ENCODE measurements around a stretch of chr19.

- RAMPAGE, long total RNA = no peak
- RRBS = 100% methylated on average over 1 of the region's 39 CpGs
Observed at GRCh38 chr19:7554078-7554911, 18.8 kb downstream of the PNPLA6 start.

DNA sequence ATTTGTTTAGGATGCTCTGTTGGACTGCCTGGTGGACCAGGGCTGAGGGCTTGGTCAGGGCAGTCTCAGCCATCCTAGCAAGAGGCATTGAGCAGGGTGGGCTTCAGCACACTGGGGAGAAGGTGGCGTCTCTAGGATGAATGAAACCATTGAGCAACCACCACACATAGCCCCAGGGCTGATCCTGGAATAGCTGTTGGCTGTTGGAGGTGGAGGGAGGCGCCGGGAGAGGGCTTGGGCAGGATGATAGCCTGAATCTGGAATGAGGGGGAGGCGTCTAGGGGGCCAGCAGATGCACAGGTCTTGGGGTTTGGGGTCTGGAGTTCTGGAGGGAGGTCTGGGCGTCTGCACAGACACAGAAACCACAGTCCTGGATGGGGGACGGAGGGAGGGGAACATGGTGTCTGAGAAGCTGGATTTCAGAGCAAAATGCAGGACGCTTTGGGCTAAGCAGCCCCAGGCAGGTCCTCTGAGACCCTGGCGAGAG, 5.0 kb downstream of the TRAPPC5 start:
- RAMPAGE, long total RNA = no peak
- RRBS = no CpG with 5 or more reads among the region's 8 CpGs

DNA sequence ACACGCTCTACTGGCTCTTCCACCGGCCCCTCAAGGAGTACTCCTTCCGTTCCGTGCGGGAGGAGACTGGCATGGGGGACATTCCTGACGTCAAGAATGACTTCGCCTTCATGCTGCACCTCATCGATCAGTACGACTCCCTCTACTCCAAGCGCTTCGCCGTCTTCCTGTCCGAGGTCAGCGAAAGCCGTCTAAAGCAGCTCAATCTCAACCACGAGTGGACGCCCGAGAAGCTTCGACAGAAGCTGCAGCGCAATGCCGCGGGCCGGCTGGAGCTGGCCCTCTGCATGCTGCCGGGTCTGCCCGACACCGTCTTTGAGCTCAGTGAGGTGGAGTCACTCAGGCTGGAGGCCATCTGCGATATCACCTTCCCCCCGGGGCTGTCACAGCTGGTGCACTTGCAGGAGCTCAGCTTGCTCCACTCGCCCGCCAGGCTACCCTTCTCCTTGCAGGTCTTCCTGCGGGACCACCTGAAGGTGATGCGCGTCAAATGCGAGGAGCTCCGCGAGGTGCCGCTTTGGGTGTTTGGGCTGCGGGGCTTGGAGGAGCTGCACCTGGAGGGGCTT, 4.1 kb upstream of the MAP2K7 start:
- RAMPAGE, long total RNA = no peak
- RRBS = 92% methylated on average over 5 of the region's 38 CpGs

GRCh38 chr19:7907070-7907269, 3.3 kb downstream of the MAP2K7 start:
- RAMPAGE, long total RNA = no peak
- RRBS = no CpG with 5 or more reads among the region's 8 CpGs

DNA sequence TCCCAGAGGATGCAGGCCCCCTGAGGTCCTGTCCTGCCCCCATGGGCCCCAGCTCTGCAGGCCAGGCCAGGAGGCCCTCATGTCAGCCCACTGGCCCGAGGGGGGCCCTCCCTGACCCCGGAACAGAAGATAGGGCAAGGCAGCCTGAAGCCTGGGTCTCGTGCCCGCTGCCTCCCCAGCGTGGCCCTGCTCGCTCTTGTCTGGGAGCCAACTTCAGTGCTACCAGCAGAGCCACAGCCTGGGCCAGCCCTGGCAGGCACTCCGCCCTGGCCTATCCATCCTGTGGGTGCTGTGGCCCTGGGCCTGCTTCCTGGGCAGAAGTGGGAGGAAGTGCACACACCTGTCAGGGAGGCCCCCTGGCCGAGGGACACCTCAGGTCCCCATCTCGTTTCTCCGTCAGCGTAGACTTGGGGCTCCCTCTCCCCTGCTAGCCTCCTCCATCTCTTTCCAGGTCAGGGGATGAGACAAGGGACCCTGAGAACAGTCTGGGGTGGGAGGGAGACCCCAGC, 5.5 kb downstream of the MAP2K7 start:
- RAMPAGE, long total RNA = no peak
- RRBS = no CpG with 5 or more reads among the region's 11 CpGs

DNA sequence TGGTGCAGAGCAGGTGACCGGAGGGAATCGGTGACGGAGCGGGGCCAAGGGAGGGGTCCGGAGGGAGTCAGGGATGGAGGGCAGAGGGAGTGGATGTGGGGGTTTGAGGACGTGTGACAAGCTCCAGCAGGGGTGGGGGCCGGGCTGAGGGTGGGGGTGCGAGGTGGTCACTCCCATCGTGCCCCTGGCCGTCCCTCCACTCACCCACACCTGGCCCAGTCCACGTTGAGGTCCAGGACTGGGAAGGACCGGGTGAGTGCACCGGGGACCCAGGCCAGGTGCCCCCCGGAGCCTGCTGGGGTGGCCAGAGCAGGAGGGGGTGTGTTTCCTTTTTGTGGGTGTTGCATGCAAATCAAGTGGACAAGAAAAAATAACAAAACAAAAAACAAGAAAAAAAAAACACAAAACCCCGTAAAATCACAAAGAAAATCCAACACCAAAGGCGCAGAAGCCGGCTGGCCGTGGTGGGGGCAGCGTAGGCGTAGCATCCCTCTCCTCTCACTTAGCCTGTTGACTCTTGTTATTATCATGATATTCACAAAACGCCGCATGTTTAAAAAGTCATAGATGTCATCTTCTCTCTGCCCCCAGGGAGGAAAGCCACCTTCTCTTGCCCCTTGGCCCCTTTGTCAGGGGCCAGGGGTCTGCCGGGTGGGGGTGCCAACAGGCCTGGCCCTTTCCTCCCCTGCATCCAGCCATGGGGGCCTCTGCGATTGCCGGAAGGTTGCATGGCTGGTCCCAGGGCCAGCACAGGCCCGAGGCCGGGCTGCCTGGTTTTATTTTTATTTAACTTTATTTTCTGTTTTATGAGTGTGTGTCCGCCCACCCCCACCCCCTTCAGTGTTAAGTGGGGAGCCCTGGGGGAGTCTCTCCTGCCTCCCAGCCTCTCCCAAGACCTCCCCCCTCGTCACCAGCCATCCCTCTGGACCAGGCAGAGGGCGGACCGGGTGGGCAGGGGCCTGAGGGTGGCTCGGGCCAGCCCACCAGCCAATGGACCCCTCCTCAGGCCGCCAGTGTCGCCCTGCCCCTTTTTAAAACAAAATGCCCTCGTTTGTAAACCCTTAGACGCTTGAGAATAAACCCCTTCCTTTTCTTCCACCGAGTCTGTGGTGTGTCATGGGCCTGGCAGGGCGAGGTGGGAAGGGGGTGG, 874 bp upstream of the TGFBR3L start:
- RAMPAGE, long total RNA = no peak
- RRBS = 62% methylated on average over 13 of the region's 38 CpGs

DNA sequence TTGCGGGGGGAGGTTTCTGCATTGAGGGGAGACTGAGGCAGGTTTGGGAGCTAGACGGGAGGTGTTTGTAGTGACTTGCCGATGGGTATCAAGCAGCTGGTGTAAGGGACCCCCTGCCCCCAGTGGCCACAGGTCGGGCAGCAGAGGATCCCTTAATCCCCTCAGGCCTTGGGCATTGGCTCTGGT, 206 bp upstream of the TGFBR3L start:
- RAMPAGE, long total RNA = no peak
- RRBS = no CpG with 5 or more reads among the region's 4 CpGs

GRCh38 chr19:7925002-7925873, 697 bp downstream of the CTXN1 start:
- RAMPAGE, long total RNA = no peak
- RRBS = 3% methylated on average over 57 of the region's 115 CpGs

- RAMPAGE, long total RNA = no peak
- RRBS = 9% methylated on average over 12 of the region's 41 CpGs
Observed at GRCh38 chr19:7943906-7944875, 725 bp upstream of the TIMM44 start.

- RAMPAGE, long total RNA = no peak
- RRBS = no CpG with 5 or more reads among the region's 13 CpGs
Observed at GRCh38 chr19:8050751-8051104, 1.8 kb upstream of the CCL25 start.

- RAMPAGE, long total RNA = no peak
- RRBS = no CpG with 5 or more reads among the region's 8 CpGs
Observed at GRCh38 chr19:8206387-8206987, 2.7 kb upstream of the CERS4 start.

- RAMPAGE, long total RNA = no peak
- RRBS = no CpG with 5 or more reads among the region's 8 CpGs
Observed at GRCh38 chr19:8322424-8322549, 991 bp downstream of the RPS28 start.

DNA sequence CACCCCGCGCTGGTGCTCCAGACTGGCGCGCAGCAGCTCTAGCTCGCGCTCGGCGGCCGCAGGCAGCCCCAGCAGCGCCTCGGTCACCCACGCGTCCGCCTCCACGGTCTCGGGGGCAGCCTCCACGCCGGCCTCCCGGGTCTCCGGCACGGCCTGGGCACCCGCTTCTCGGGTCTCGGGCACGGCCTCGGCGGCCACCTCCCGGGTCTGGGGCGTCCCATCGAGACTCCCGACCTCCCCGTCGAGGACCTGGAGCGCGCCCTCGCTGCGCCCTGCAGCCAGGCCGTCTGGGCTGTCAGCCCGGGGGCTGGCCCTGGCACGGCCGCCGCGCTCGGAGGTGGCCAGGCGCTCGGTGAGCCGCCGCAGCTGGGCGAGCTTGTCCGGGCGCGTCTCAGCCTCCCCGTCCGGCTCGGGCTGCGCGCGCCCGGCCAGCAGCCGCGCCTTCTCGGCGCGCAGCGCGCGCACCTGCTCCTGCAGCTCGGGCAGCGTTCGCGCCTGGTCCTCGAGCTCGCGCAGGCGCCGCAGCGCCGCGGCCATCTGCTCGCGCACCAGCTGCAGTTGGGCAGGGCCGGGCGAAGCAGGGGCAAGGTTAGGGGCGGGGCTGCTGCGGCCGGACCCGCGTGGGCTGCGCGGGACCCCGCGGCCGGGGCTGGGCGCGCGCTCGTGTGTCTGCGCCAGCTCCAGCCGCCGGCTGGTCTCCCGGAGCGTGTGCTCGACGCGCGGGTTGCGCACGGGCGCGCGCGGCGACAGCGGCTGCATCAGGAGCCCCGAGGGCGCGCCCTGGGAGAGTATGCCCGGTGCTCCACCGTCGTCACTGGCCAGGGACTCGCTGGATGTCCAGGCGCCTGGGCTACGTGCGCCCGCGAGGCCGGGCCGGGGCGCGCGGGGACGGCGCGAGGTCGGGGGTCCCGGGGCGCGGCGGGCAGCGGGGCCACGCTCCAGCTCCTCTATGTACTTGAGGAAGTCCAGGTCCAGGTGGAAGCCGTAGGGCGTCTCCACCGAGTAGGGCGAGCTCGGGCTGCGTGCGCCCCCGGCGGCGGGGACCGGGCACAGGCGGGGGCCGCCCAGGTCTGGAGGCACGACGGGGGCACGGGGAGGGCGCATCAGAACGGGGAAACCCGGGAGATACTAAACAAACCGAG, 8.0 kb downstream of the KANK3 start:
- RAMPAGE, long total RNA = no peak
- RRBS = 6% methylated on average over 75 of the region's 161 CpGs

GRCh38 chr19:8360295-8360779, 3.6 kb upstream of the ANGPTL4 start:
- RAMPAGE, long total RNA = no peak
- RRBS = no CpG with 5 or more reads among the region's 10 CpGs

GRCh38 chr19:8391622-8392723, 1.8 kb downstream of the RAB11B start:
- RAMPAGE, long total RNA = no peak
- RRBS = no CpG with 5 or more reads among the region's 26 CpGs

- RAMPAGE, long total RNA = no peak
- RRBS = no CpG with 5 or more reads among the region's 6 CpGs
Observed at GRCh38 chr19:8458016-8458713, 13.4 kb downstream of the HNRNPM start.

DNA sequence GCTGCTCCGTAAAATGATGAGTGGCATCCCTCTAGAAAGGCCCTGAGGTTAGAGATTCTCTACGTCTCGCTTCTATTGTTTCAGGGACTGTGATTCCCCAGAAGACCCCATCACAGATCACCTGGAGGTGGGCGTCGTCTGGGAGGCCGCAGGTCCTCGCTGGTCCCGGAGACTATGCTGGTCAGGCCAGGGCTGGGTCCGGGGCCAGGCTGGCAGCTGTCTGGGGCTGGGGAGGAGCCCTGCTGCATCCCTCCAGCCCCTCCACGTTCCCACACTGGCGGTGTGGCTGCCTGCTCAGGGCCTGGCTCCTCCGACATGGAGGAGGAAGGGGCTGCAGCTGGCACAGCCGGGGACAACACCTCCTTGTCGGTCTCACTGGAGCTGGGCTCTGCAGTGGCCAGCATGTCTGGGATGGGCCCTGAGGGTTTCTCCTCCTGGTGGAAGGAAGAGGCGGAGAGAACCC, 1.0 kb downstream of the ZNF414 start:
- RAMPAGE, long total RNA = no peak
- RRBS = no CpG with 5 or more reads among the region's 15 CpGs

GRCh38 chr19:8521369-8521662, 7.3 kb upstream of the ZNF414 start:
- RAMPAGE, long total RNA = no peak
- RRBS = 100% methylated on average over 2 of the region's 8 CpGs

GRCh38 chr19:8569048-8569821, 8.0 kb downstream of the MYO1F start:
- RAMPAGE, long total RNA = no peak
- RRBS = no CpG with 5 or more reads among the region's 5 CpGs

GRCh38 chr19:8591838-8592910, 14.9 kb upstream of the MYO1F start:
- RAMPAGE, long total RNA = no peak
- RRBS = 8% methylated on average over 23 of the region's 71 CpGs